Lower leg skin (tissue), 2 donors: ENCODE measurements around the gene RADIL.

GRCh38 chr7:2759801-2760363 lies 71.9 kb downstream of the AMZ1 start:
- PRO-cap: bidirectional peak, plus-strand start at chr7:2760219, minus-strand start at chr7:2760175
- RAMPAGE, long total RNA, 2 experiments: no peak in any of the 2 experiments

GRCh38 chr7:3092202-3092975 lies 48.7 kb upstream of the CARD11 start:
- PRO-cap: no peak
- RAMPAGE, long total RNA, 2 experiments: no peak in any of the 2 experiments

DNA sequence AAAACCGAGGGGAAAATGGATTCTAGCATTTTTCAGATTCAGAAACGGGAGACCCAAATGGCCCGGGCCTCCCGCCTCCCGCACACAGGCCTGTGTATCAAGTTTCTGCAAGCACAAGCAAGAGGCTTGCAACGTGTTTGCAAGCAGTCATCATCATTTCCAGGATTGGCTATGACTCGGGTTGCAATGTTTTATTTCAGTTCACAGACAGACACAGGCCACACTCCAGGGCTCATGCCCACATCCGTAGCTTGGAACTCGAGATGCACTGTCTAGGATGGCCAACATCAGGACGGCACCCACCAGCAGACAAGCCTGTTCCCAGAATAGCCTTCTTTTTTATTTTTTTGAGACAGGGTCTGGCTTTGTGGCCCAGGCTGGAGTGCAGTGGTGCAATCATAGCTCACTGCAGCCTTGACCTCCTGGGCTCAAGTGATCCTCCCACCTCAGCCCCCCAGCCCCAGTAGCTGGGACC lies 68.2 kb upstream of the FOXK1 start:
- PRO-cap: no peak
- RAMPAGE, long total RNA, 2 experiments: no peak in any of the 2 experiments

- PRO-cap: no peak
- RAMPAGE, long total RNA, 2 experiments: no peak in any of the 2 experiments
Measured at GRCh38 chr7:4641083-4641545, 41.0 kb upstream of the FOXK1 start.

- PRO-cap: no peak
- RAMPAGE, long total RNA, 2 experiments: no peak in any of the 2 experiments
Measured at GRCh38 chr7:4689422-4690442, 7.6 kb downstream of the FOXK1 start.

GRCh38 chr7:4702869-4703462 lies 20.9 kb downstream of the FOXK1 start:
- PRO-cap: no peak
- RAMPAGE, long total RNA, 2 experiments: no peak in any of the 2 experiments

DNA sequence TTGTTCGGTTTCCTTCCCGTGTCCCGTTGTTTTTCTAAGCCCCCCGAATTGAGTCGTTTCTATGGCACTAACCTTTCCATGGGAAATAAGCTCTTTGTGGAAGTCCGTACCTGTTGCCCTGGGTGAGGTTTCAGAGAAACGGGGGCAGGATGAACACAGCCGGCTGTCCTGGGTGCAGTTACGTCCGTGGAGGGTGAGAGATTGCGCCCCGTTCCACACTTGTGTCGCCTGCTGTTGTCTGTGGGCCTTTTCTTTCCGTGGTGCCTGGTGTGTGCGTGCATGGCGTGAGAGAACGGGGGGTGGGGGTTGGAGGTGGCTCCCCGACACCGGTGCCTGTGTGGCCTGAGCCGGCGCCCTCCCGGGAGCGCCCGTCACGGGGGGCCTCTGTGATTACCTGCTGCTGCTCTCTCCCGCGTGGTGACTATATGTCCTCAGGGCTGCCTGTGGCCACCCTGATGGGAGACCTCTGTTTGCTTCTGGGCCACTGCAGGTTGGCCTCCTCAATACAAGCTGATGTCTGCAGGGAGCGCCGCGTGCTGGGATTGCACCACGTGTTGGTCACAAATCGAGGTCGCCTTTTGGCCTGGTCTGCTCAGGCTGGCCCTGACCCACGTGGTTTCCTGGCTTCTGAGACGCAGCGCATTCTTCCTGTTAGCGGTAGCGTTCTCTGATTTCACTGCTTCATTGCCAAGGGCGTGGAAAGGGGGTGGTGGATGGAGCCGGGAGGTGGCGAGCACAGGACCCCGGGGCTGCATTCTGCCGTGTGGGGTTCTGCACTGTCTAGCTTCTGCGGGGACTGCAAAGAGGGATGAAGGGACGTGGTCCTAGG lies 10.9 kb upstream of the AP5Z1 start:
- PRO-cap: no peak
- RAMPAGE, long total RNA, 2 experiments: no peak in any of the 2 experiments

- PRO-cap: no peak
- RAMPAGE, long total RNA, 2 experiments: no peak in any of the 2 experiments
Measured at GRCh38 chr7:4835583-4836178, 26.1 kb downstream of the PAPOLB start.

GRCh38 chr7:4882815-4883901 lies at the start of gene RADIL:
Gene RADIL (minus strand): TSS chr7:4883716.
- PRO-cap: unidirectional peak, minus-strand start at chr7:4883674
- RAMPAGE, long total RNA, 2 experiments: no peak in any of the 2 experiments

- PRO-cap: no peak
- RAMPAGE, long total RNA, 2 experiments: no peak in any of the 2 experiments
Measured at GRCh38 chr7:5144322-5144820, 45.7 kb upstream of the WIPI2 start.

- PRO-cap: no peak
- RAMPAGE, long total RNA, 2 experiments: no peak in any of the 2 experiments
Measured at GRCh38 chr7:5203072-5203464, 13.0 kb downstream of the WIPI2 start.

DNA sequence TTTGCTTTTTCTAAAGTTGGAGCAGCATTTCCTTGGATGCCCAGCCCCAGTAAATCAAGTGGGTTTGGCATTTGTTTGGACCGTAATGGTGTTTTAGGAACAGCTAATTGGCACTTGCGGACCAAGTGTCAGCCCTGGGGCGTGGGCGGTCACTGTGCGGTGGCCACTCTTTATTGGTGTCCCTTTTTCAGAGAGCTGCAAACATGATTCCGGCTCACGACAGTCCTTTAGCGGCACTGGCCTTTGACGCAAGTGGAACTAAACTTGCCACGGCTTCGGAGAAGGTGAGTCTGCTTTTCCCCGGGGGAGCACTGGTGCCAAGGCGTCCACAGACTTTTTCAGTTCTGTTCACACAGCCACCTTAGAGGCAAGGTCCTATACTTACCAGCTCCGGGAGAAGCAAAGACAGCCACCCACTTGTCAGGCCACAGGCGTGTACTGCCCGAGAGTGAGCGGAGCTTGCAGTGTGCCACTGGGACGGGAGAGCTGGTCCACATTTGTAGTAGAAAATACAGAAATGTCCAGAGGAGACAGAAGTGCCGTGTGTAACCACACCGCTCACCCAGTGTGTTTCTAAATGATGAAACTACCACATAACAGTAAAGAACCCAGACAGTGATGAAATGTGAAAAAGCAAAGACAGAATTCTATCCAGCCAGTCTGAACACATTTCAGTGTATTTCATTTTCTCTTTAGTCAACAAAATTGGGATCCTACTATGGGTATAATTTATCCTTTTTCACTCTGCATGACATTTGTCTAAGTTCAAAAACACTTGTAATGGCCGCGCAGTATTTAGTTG lies 27.9 kb downstream of the WIPI2 start:
- PRO-cap: no peak
- RAMPAGE, long total RNA, 2 experiments: start-site peak on the plus strand in 1 of 2 experiments, centred at position 222 of the sequence, 19 reads per replicate

DNA sequence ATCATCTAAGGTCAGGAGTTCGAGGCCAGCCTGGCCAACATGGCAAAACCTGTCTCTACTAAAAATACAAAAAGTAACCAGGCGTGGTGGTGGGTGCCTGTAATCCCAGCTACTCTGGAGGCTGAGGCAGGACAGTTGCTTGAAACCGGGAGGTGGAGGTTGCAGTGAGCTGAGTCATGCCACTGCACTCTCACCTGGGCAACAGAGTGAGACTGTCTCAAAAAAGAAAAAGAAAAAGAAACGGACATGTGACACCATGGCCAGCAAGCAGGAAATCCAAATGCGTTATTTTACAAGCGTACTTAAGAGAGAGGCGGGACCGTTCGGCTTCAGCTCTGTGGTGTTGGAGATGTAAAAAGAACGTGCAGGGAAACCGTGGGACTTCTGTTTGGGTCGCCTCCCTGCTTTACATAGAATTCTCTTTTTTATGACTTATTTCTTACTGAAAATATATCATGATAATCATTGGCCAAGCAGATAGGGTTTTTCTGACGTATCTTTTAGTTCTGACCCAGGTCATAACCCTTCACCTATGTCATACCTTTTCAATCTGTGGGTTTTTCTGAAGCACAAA lies 45.2 kb downstream of the WIPI2 start:
- PRO-cap: no peak
- RAMPAGE, long total RNA, 2 experiments: no peak in any of the 2 experiments

DNA sequence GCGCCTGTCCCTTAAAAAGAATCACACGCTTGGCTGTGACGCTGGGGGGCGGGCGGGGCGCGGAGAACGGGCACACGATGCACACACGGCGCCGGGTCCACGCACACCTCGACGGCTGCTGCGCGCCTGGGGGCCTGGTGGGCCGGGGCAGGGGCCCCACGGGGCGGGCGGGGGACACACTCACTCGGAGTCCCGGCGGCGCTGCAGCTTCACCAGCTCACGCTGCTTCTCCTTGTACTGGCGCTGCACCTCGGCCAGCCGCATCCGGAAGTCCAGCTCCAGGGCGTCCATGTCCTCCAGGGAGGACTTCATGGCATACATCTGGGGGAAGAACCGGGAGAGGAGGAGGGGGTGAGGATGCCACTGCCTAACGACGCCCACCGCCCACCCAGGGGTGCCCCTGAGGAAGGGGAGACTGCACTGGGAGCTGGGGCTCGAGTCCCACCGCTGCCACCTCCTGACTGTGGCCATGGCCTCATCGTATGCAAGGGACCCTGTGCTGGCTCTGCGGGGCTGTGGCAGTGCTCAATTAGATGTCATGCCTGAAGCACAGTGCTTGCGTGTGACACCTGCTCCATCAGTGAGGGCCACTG lies 61.8 kb downstream of the TNRC18 start:
- PRO-cap: no peak
- RAMPAGE, long total RNA, 2 experiments: no peak in any of the 2 experiments

GRCh38 chr7:5362662-5363085 lies 61.0 kb downstream of the TNRC18 start:
- PRO-cap: no peak
- RAMPAGE, long total RNA, 2 experiments: no peak in any of the 2 experiments

DNA sequence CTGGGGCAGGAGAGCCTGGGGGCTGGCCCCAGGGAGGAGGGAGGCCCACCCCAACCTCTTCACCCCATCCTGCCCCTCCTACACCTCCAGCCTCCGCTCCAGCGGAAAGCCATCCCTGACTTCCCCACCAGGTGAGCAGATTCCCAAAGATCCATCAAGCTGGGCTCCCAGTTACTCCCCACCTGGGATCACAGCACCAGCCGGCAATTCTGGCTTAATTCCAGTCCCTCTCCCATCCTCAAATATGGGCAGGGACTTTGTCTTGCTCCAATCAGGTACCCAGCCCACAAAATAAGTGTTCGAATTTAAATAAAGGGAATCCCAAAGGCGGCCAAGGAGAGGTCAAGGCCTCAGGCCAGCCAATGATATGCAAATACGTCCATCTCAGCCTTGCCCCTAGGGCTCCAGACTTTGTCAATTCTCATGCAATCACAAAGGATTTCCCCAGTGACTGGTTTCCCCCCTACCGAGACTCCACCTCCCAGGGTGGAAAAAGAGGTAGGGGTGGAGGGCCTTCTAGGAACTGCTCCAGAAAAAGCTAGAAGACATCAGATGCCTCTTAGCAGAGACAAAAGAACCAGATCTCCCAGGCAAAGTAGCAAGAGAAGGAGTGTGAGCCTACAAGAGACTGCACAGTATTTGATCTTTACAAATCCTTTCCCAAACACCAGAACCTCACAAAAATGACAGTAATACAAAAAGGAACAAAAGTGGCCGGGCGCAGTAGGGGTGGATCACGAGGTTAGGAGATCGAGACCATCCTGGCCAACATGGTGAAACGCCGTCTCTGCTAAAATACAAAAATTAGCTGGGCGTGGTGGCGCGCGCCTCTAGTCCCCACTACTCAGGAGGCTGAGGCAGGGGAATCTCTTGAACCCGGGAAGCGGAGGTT lies 16.0 kb downstream of the TNRC18 start:
- PRO-cap: no peak
- RAMPAGE, long total RNA, 2 experiments: no peak in any of the 2 experiments

GRCh38 chr7:5408750-5409186 lies 14.9 kb downstream of the TNRC18 start:
- PRO-cap: no peak
- RAMPAGE, long total RNA, 2 experiments: no peak in any of the 2 experiments

- PRO-cap: no peak
- RAMPAGE, long total RNA, 2 experiments: no peak in any of the 2 experiments
Measured at GRCh38 chr7:5419550-5419934, 4.1 kb downstream of the TNRC18 start.

- PRO-cap: no peak
- RAMPAGE, long total RNA, 2 experiments: start-site peak on the plus strand in 1 of 2 experiments, at chr7:5439779-5439865 at its widest, 12 reads per replicate
Measured at GRCh38 chr7:5439363-5439944, 15.8 kb upstream of the TNRC18 start.

- PRO-cap: no peak
- RAMPAGE, long total RNA, 2 experiments: no peak in any of the 2 experiments
Measured at GRCh38 chr7:5495213-5495496, 18.5 kb downstream of the FBXL18 start.